Measurements from ENCODE around the gene TNNT2.

DNA sequence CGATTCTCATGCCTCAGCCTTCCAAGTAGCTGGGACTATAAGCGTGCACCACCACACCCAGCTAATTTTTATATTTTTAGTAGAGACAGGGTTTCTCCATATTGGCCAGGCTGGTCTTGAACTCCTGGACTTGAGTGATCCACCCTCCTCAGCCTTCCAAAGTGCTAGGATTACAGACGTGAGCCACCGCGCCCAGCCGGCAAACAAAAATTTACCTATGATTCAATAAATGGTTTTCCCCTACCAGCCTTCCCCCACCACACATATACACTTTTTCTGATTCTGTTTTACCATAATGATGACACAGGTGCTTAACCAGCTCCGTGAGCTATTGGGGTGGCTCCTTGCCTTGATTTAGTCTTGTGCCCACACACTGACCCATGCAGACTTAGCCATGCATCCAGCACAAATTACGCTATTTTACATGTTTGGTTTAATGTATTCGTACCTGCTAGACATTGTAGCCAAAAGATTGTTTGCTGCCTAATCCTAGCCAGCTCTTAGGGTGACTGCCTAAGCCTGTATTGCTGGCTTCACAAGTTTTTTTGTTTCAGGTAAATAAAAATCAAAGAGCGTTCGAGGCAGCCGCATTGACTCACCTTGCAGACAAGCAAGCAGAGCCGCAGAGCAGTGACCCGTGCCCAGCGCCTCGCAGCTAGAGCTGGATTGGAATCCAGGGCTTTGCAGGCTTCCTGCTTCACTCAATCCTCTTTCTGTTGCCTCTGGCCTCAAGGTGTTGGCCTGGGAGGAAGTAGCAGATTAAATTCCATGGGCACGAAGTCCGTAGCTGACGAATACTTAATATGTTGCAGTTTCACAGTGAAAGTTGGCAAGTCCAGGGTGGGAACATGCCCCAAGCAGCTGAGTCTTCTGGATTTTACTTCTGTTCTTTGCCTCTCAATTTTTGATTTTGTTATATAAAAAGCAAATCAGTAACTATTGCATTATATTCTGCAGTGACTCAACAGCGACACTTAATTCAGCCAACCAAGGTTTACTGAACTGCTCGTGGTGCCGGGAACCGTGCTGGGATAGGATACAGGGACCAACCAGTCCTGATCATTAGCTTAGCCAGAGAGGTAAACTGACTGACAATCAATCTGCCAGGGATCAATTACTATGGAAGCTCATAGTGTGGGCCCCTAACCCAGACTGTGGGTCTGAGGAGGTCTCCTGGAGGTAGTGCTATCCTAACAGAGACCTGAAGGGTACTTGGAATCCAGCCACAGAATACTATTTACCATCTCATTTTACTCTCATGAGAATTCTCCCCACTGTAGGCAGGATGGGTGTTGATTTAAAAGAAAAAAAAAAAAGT is 68.0 kb upstream of the ZNF281 start:
- RAMPAGE, long total RNA, result no peak
- RRBS, result no CpG with 5 or more reads among the region's 23 CpGs

- RAMPAGE, long total RNA, result no peak
- RRBS, result no CpG with 5 or more reads among the region's 6 CpGs
Observed at GRCh38 chr1:200483426-200484011, 73.7 kb upstream of the ZNF281 start.

GRCh38 chr1:200778743-200779431 is 40.2 kb downstream of the CAMSAP2 start:
- RAMPAGE, long total RNA, result no peak
- RRBS, result no CpG with 5 or more reads among the region's 5 CpGs

GRCh38 chr1:200916029-200916535 is 21.4 kb downstream of the INAVA start:
- RAMPAGE, long total RNA, result no peak
- RRBS, result 32% methylated on average over 5 of the region's 22 CpGs

DNA sequence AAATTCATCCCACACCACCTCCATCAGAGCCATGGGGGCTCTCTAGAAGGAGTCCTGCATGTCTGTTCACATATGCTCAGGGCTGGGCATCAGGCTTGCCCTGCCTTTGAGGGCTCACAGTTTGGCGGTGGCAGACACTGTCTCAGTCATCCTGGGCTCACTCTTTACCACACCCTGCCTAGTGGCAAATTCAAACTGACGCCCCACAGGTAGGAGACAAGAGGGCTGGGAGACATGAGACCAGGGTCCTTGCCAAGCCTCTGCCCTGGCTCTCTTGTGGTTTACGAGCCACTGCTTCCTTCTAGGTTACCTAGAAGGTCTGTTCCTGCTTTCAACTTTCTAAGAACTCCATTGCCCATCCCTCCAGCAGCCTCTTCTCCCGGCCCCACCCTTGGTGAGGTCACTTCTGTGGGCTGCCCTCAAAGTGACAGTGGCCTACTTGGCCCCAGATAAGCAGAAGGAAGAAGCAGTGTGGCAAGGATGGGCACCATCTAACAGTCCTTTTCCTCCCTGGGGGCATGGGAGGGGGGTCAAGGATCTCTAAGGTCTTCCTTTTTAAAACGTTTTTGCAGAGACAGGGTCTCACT is 10.4 kb downstream of the KIF21B start:
- RAMPAGE, long total RNA, result no peak
- RRBS, result no CpG with 5 or more reads among the region's 5 CpGs

GRCh38 chr1:201019871-201020701 is 3.4 kb downstream of the KIF21B start:
- RAMPAGE, long total RNA, result no peak
- RRBS, result no CpG with 5 or more reads among the region's 6 CpGs

DNA sequence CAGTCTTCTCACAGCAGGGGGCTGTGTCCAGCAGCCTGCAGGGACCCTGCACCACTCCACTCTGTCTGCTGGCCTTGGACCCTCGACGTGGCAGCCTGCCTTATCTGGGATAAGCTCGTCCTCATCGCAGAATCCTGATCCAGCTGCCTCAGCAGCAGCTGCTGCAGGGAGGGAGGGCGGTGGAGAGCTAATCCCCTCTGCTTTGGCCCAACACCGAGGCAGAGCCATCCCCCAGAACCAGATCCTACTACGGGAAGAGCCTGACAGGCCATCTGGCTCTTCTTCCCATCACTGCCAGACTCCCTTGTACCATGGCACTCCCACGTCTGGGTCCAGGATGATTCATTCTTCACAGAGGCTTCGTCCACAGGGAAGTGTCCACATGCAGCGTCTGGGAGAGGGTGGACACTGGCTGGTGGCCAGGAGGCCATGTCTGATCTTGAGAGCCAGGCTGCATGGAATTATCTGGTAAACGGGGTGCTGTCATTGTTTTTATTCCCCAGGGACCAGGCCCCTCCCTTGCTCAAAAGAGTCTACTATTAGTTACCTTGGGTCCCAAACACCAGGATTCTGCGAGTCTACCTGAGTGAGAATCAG is 14.7 kb upstream of the PKP1 start:
- RAMPAGE, long total RNA, result no peak
- RRBS, result no CpG with 5 or more reads among the region's 12 CpGs

- RAMPAGE, long total RNA, result no peak
- RRBS, result no CpG with 5 or more reads among the region's 8 CpGs
Observed at GRCh38 chr1:201310382-201311123, 27.2 kb downstream of the PKP1 start.

- RAMPAGE, long total RNA, result no peak
- RRBS, result no CpG with 5 or more reads among the region's 1 CpG
Observed at GRCh38 chr1:201311124-201311418, 27.8 kb downstream of the PKP1 start.

DNA sequence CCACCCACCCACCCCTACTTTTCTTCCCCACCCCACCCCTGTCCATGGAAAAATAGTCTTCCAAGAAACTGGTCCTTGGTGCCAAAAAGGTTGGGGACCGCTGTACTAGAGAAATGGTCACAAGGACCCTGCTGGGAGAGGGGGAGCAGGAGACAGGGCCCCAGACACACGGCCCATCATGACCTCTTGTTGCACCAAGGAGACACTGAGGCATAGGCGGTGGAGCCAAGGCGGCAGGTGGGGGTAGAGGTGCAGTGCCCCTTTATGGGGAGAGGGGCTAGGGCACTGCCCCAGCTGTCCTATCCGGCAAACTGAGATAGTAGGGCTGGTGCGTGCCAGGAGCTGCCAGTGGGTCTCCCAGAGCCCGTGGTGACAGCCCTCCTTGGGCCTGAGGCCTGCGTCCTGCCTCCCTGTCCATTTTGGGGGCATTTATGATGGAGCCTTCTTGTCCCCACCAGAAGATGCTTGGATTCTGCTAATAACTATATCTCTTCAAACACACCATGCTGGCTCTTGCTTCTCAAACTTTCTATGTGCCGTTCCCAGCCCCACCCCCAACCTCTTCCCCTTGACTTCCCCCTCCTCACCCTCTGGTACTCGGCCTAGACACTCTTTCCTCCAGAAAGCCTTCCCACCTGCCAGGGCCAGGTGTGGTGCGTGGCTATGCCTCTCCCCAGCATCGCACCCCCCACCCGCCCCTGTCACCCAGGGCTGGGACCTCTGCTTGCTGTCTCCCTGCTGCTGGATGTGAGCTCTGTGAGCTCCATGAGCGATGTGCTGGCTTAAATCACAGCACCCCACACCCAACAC is 20.1 kb downstream of the TNNT2 start:
- RAMPAGE, long total RNA, result no peak
- RRBS, result no CpG with 5 or more reads among the region's 14 CpGs

DNA sequence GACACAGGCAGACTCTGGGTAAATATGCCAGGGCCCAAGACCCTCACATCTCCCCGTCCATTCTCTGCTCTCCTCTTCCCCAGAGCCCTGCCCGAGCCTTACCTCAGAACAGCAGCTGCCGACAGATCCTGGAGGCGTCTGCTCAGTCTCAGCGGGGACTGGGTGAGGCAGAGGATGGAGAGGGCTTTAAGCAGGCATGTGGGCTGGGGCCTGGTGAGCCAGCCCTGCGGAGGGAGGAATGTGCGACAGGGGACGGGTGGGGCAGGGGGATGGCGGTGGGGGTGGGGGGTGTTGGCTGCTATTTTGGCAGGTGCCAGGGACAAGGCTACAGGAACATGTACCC is at the start of gene TNNT2:
Gene TNNT2, minus strand, starts transcription at position 160 of the 343 bp plus-strand sequence.
- RAMPAGE, long total RNA, result no peak
- RRBS, result no CpG with 5 or more reads among the region's 9 CpGs

GRCh38 chr1:201380795-201381604 is 3.5 kb upstream of the TNNT2 start:
- RAMPAGE, long total RNA, result no peak
- RRBS, result no CpG with 5 or more reads among the region's 9 CpGs

DNA sequence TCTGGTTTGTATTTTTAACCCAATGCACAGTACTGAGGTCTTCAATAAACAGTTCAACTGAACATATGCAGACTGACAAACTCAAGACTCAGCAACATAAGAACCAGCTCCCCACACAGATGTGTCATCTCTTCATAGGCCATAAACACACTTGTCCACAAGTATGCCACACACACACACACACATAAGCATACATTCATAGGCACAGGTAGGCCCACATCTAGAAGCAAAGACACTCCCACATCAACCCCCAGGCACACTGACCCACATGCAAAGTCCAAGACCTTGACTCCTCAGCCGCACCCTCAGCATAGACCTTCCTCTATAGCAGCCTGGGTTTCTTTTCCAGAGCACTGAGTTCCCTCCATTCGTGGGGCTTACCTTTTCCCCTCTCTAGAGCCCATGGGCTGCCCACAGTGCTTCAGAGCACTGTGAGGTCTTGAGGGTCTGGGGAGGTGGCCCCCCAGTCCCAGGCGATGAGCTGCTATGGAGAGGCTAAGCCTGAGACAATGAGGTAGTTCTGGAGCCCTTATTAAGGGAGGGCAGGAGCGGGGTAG is 1.4 kb downstream of the LAD1 start:
- RAMPAGE, long total RNA, result no peak
- RRBS, result no CpG with 5 or more reads among the region's 4 CpGs

- RAMPAGE, long total RNA, result no peak
- RRBS, result no CpG with 5 or more reads among the region's 12 CpGs
Observed at GRCh38 chr1:201488997-201490132, 17.6 kb downstream of the CSRP1 start.

GRCh38 chr1:201500561-201501682 is 6.0 kb downstream of the CSRP1 start:
- RAMPAGE, long total RNA, result no peak
- RRBS, result no CpG with 5 or more reads among the region's 12 CpGs

DNA sequence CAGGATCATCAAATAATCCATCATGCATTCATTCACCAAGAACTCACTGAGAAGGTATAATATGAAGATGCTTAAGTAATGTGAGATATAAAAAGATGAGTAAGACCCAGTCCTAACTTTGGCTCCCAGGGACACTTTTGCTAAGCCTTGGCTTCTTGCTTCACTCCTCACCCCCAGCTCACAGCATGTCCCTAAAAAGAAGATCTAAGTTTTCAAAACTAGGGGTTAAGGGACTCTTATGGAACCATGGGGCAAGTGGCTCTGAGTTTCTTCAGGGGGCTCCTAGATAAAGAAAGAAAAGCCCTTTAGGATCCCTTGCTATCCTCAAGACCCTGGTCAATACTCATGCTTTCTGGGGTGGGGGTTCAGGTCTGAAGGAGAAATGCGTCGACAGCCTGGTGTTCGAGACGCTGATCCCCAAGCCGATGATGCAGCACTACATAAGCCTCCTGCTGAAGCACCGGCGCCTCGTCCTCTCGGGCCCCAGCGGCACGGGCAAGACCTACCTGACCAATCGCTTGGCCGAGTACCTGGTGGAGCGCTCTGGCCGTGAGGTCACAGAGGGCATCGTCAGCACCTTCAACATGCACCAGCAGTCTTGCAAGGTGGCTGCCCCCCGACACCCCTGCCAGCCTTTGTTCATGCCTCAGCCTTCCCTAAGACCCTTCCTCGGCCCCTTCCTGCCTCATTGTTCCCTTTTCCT is 18.7 kb upstream of the IPO9 start:
- RAMPAGE, long total RNA, result no peak
- RRBS, result no CpG with 5 or more reads among the region's 18 CpGs

- RAMPAGE, long total RNA, result no peak
- RRBS, result no CpG with 5 or more reads among the region's 11 CpGs
Observed at GRCh38 chr1:201819824-201821282, 8.6 kb upstream of the IPO9 start.

DNA sequence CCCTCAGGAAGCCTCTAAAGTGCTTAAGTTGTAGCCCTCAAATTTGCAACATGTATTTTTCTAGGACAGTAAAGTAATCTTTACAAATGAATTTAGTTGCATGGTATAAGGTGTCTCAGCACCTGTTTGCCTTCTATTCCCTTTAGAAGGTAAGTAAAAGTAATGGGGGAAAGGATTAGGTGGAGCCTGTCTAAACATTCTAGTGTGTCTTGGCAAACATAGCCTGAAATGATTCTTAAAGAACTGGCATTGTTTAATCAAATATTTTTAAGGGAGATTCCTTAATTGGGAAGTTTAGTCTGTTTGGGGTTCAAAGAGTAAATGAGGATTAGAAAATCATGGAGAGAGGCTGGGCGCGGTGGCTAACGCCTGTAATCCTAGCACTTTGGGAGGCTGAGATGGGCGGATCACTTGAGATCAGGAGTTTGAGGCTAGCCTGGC is 11.8 kb upstream of the SHISA4 start:
- RAMPAGE, long total RNA, result no peak
- RRBS, result no CpG with 5 or more reads among the region's 4 CpGs

DNA sequence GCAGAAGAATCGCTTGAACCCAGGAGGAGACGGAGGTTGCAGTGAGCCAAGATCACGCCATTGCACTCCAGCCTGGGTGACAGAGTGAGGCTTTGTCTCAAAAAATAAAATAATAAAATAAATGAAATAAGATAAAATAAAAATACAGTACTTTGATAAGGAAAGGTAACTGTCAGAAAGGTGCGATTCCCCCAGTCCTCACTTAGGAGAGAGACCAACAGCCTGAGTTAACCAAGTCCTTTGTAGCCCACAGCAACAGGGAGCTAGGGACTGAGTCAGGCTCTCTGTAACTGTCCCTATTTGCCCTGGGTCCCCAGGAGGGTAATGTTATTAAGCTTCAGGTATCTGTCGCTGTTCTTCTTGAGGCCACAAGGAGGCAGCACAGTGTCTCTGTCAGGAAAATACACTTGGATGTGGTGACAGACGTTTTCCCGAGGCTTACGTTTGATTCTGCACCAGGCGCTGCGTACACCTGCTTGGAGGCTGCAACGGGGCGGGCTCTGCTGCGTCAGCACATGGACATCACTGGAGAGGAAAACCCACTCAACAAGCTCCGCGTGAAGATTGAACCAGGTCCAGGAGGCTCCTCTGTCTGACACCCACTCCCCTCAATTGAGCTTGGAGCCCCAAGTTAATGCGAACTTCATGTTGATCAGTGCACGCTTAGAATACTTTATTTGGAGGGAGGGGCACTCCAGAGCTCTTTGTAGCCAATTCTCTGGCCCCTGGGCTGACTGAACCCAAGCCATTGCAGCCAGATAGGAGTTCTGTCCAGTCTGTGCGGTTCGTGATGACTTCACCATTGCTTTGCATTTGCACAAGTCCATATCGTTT is 10.7 kb upstream of the ELF3 start:
- RAMPAGE, long total RNA, result no peak
- RRBS, result no CpG with 5 or more reads among the region's 20 CpGs

GRCh38 chr1:202006997-202007833 is 3.2 kb upstream of the ELF3 start:
- RAMPAGE, long total RNA, result no peak
- RRBS, result no CpG with 5 or more reads among the region's 9 CpGs

All from cardiac muscle cell (in vitro differentiated cells and primary cell).